K562 (cell line): ENCODE data around the genes PTPRE and MKI67.

- RAMPAGE, long total RNA, result no peak
- RRBS, result no CpG with 5 or more reads among the region's 1 CpG
PRO-cap:
- standard, result no peak
- CoPRO, capped RNA only, 2 experiments, result no peak in any of the 2 experiments
- CoPRO, capped and uncapped RNA, 2 experiments, result no peak in any of the 2 experiments
- CoPRO, uncapped RNA only, 2 experiments, result no peak in any of the 2 experiments
CAGE:
- cytosol, long polyA plus RNA, result no peak
- long polyA plus RNA, result no peak
- nucleolus, long total RNA, result no peak
- nucleus, long polyA plus RNA, result no peak
Observed at GRCh38 chr10:125851198-125851611, 27.9 kb downstream of the BCCIP start.

- RAMPAGE, long total RNA, result no peak
- RRBS, result no CpG with 5 or more reads among the region's 9 CpGs
PRO-cap:
- standard, result no peak
- CoPRO, capped RNA only, 2 experiments, result no peak in any of the 2 experiments
- CoPRO, capped and uncapped RNA, 2 experiments, result no peak in any of the 2 experiments
- CoPRO, uncapped RNA only, 2 experiments, result no peak in any of the 2 experiments
CAGE:
- cytosol, long polyA plus RNA, result no peak
- long polyA plus RNA, result no peak
- nucleolus, long total RNA, result no peak
- nucleus, long polyA plus RNA, result no peak
Observed at GRCh38 chr10:126240478-126241041, 147.7 kb downstream of the ADAM12 start.

- RAMPAGE, long total RNA, result no peak
- RRBS, result no CpG with 5 or more reads among the region's 7 CpGs
PRO-cap:
- standard, result no peak
- CoPRO, capped RNA only, 2 experiments, result no peak in any of the 2 experiments
- CoPRO, capped and uncapped RNA, 2 experiments, result no peak in any of the 2 experiments
- CoPRO, uncapped RNA only, 2 experiments, result no peak in any of the 2 experiments
CAGE:
- cytosol, long polyA plus RNA, result no peak
- long polyA plus RNA, result no peak
- nucleolus, long total RNA, result no peak
- nucleus, long polyA plus RNA, result no peak
Observed at GRCh38 chr10:127163448-127163929, 32.9 kb downstream of the INSYN2A start.

GRCh38 chr10:127196633-127196998 is 225 bp upstream of the INSYN2A start:
- RAMPAGE, long total RNA, result no peak
- RRBS, result 59% methylated on average over 10 of the region's 32 CpGs
PRO-cap:
- standard, result no peak
- CoPRO, capped RNA only, 2 experiments, result no peak in any of the 2 experiments
- CoPRO, capped and uncapped RNA, 2 experiments, result no peak in any of the 2 experiments
- CoPRO, uncapped RNA only, 2 experiments, result no peak in any of the 2 experiments
CAGE:
- cytosol, long polyA plus RNA, result no peak
- long polyA plus RNA, result no peak
- nucleolus, long total RNA, result no peak
- nucleus, long polyA plus RNA, result no peak

- RAMPAGE, long total RNA, result no peak
- RRBS, result no CpG with 5 or more reads among the region's 1 CpG
PRO-cap:
- standard, result no peak
- CoPRO, capped RNA only, 2 experiments, result no peak in any of the 2 experiments
- CoPRO, capped and uncapped RNA, 2 experiments, result no peak in any of the 2 experiments
- CoPRO, uncapped RNA only, 2 experiments, result no peak in any of the 2 experiments
CAGE:
- cytosol, long polyA plus RNA, result no peak
- long polyA plus RNA, result no peak
- nucleolus, long total RNA, result no peak
- nucleus, long polyA plus RNA, result no peak
Observed at GRCh38 chr10:127323707-127324024, 127.3 kb upstream of the INSYN2A start.

GRCh38 chr10:127734562-127735264 is 2.3 kb upstream of the FOXI2 start:
- RAMPAGE, long total RNA, result no peak
- RRBS, result no CpG with 5 or more reads among the region's 15 CpGs
PRO-cap:
- standard, result no peak
- CoPRO, capped RNA only, 2 experiments, result no peak in any of the 2 experiments
- CoPRO, capped and uncapped RNA, 2 experiments, result no peak in any of the 2 experiments
- CoPRO, uncapped RNA only, 2 experiments, result no peak in any of the 2 experiments
CAGE:
- cytosol, long polyA plus RNA, result no peak
- long polyA plus RNA, result no peak
- nucleolus, long total RNA, result no peak
- nucleus, long polyA plus RNA, result no peak

GRCh38 chr10:127735823-127736812 is 867 bp upstream of the FOXI2 start:
- RAMPAGE, long total RNA, result no peak
- RRBS, result 10% methylated on average over 4 of the region's 80 CpGs
PRO-cap:
- standard, result no peak
- CoPRO, capped RNA only, 2 experiments, result no peak in any of the 2 experiments
- CoPRO, capped and uncapped RNA, 2 experiments, result no peak in any of the 2 experiments
- CoPRO, uncapped RNA only, 2 experiments, result no peak in any of the 2 experiments
CAGE:
- cytosol, long polyA plus RNA, result no peak
- long polyA plus RNA, result no peak
- nucleolus, long total RNA, result no peak
- nucleus, long polyA plus RNA, result no peak

- RAMPAGE, long total RNA, result no peak
- RRBS, result 30% methylated on average over 51 of the region's 92 CpGs
PRO-cap:
- standard, result no peak
- CoPRO, capped RNA only, 2 experiments, result no peak in any of the 2 experiments
- CoPRO, capped and uncapped RNA, 2 experiments, result no peak in any of the 2 experiments
- CoPRO, uncapped RNA only, 2 experiments, result no peak in any of the 2 experiments
CAGE:
- cytosol, long polyA plus RNA, result no peak
- long polyA plus RNA, result no peak
- nucleolus, long total RNA, result no peak
- nucleus, long polyA plus RNA, result no peak
Observed at GRCh38 chr10:127906353-127907452, at the start of gene PTPRE. PTPRE (plus strand) TSS chr10:127907103.

DNA sequence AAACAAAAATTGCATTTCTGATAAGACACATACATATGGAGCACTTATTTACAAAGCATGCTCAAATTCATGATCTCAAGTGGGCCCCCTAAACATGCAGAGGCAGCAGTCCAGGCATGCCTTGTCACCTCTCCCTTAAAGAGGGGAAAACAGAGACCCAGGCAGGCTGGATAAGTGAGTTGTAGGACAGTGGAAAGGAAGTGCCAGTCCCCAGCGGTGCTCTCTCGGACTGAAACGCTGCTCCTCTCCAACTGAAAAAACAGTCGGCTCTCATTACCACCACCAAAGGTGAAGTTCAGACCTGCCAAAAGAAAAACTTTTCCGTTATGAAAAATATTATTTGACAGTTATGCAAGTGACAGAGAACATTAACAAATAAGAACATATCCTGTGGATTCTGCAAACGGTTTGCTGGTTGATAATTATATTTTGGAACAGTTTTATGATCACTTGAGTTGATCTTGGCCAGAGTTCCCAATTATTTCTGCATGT is 82.5 kb downstream of the PTPRE start:
- RAMPAGE, long total RNA, result no peak
- RRBS, result no CpG with 5 or more reads among the region's 6 CpGs
PRO-cap:
- standard, result no peak
- CoPRO, capped RNA only, 2 experiments, result no peak in any of the 2 experiments
- CoPRO, capped and uncapped RNA, 2 experiments, result no peak in any of the 2 experiments
- CoPRO, uncapped RNA only, 2 experiments, result no peak in any of the 2 experiments
CAGE:
- cytosol, long polyA plus RNA, result no peak
- long polyA plus RNA, result no peak
- nucleolus, long total RNA, result no peak
- nucleus, long polyA plus RNA, result no peak

- RAMPAGE, long total RNA, result no peak
- RRBS, result no CpG with 5 or more reads among the region's 1 CpG
PRO-cap:
- standard, result no peak
- CoPRO, capped RNA only, 2 experiments, result no peak in any of the 2 experiments
- CoPRO, capped and uncapped RNA, 2 experiments, result no peak in any of the 2 experiments
- CoPRO, uncapped RNA only, 2 experiments, result no peak in any of the 2 experiments
CAGE:
- cytosol, long polyA plus RNA, result no peak
- long polyA plus RNA, result no peak
- nucleolus, long total RNA, result no peak
- nucleus, long polyA plus RNA, result no peak
Observed at GRCh38 chr10:128057769-128058118, 68.5 kb downstream of the MKI67 start.

DNA sequence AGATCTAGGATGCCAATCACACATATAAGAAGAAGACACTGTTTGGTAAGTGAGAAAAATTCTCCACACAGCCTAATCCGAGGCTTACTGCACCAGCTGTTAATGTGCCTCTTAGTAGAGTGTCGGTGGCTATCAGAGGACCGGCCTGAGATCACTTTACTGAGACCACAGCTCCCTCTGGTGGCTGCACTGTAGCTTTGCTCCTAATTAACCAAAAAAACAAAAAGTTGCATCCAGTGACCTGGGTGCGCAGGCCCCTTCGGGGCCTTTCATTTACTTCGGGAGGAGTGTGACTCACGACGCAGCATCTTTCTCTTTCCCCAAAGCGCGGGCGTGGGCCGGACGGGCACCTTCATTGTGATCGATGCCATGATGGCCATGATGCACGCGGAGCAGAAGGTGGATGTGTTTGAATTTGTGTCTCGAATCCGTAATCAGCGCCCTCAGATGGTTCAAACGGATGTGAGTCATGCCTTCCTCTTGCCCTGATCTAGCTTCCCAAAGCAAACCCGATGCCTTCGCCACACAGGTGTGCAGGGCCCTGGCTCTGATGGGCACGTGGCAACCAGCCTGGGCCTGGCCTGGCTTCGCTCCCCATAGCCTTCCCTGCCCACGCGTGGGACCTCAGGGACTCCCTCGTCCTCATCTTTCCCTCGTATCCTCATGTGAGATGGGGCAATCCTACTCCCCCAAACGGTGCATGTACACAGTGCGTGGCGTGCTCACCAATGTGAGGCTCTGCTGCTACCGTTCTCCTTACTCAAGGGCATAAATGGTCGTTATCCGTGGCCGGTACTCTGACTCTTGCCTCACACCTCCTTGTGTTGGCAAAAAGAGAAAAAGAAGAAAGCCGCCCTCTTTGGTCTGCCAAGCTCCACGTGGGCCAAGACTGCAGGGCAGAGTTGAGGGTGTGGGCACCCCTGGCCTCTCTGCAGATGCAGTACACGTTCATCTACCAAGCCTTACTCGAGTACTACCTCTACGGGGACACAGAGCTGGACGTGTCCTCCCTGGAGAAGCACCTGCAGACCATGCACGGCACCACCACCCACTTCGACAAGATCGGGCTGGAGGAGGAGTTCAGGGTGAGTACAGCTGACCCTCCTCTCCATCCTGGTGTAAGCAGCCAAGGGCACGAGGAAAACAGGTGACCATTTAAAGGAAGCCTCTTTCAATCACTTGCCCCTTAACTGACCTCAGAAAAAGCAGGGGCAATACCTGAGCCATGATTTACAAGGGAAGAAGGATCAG is 56.4 kb downstream of the MKI67 start:
- RAMPAGE, long total RNA, result no peak
- RRBS, result no CpG with 5 or more reads among the region's 45 CpGs
PRO-cap:
- standard, result no peak
- CoPRO, capped RNA only, 2 experiments, result no peak in any of the 2 experiments
- CoPRO, capped and uncapped RNA, 2 experiments, result no peak in any of the 2 experiments
- CoPRO, uncapped RNA only, 2 experiments, result no peak in any of the 2 experiments
CAGE:
- cytosol, long polyA plus RNA, result no peak
- long polyA plus RNA, result no peak
- nucleolus, long total RNA, result no peak
- nucleus, long polyA plus RNA, result no peak

- RAMPAGE, long total RNA, result no peak
- RRBS, result no CpG with 5 or more reads among the region's 18 CpGs
PRO-cap:
- standard, result no peak
- CoPRO, capped RNA only, 2 experiments, result no peak in any of the 2 experiments
- CoPRO, capped and uncapped RNA, 2 experiments, result no peak in any of the 2 experiments
- CoPRO, uncapped RNA only, 2 experiments, result no peak in any of the 2 experiments
CAGE:
- cytosol, long polyA plus RNA, result no peak
- long polyA plus RNA, result no peak
- nucleolus, long total RNA, result no peak
- nucleus, long polyA plus RNA, result no peak
Observed at GRCh38 chr10:128125427-128125741, 839 bp downstream of the MKI67 start.

DNA sequence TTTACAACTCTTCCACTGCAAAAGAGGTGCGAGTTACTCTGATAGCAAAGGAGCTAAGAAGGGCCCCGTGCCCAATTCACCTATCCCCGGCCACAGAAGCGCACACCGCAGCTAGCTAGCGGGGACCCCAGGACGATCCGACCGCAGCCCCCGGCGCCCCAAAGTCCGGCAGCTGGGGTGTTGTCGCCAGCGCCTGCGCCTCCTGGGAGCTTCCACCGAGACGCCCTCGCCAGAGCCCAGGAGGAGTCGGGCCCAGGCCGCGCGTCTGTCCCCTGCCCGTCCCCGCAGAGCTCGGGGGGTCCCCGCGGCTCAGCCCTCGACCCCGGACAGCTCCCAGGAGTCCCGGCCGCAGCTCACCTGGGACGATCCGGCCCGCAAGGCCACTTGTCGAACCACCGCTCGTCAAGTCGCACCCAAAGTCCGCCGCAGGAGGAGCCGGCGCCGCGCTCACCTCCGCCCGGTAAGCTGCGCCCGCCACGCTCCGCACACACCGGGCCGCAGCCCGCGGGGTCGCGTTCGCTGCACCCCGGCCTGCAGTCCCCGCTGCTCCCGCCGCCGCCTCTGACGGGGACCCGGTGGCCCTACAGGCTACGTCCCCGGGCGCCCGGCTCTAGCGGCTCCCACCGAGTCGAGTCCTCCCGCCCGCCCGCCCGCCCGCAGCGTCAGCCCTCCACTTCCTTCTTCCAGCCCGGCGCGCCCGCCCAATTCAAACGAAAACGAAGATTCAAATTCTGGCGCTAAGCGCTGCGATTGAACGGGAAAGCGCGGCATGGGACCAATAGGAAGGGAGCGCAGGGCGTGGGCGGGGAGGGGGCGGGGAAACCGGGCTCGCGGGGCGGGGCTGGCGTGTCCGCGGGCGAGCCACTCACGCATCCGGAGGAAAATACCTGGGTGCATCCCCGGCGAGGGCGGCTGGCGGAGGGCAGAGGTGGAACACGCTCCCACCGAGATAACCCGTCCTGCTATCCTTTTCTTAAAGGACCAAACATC is at the start of gene MKI67:
MKI67 (minus strand) TSS at position 682 of the 990 bp plus-strand sequence.
- RAMPAGE, long total RNA, result no peak
- RRBS, result 2% methylated on average over 49 of the region's 110 CpGs
PRO-cap:
- standard, result unidirectional peak, minus-strand start at position 422 of the sequence; bidirectional peak, plus-strand start at position 896 of the sequence, minus-strand start at position 650 of the sequence
- CoPRO, capped RNA only, 2 experiments, result peak in 2 of 2 experiments; most common plus-strand start position 881 of the sequence (in 2); most common minus-strand start position 648 of the sequence (in 1)
- CoPRO, capped and uncapped RNA, 2 experiments, result peak in 1 of 2 experiments; most common plus-strand start position 868 of the sequence (in 1); most common minus-strand start position 683 of the sequence (in 1)
- CoPRO, uncapped RNA only, 2 experiments, result no peak in any of the 2 experiments
CAGE:
- cytosol, long polyA plus RNA, result no peak
- long polyA plus RNA, result start-site peak on the minus strand centred at position 662 of the sequence, 144 bp wide, 83 and 74 reads in 2 replicates
- nucleolus, long total RNA, result no peak
- nucleus, long polyA plus RNA, result start-site peak on the minus strand centred at position 652 of the sequence, 56 bp wide, 46 and 142 reads in 2 replicates

DNA sequence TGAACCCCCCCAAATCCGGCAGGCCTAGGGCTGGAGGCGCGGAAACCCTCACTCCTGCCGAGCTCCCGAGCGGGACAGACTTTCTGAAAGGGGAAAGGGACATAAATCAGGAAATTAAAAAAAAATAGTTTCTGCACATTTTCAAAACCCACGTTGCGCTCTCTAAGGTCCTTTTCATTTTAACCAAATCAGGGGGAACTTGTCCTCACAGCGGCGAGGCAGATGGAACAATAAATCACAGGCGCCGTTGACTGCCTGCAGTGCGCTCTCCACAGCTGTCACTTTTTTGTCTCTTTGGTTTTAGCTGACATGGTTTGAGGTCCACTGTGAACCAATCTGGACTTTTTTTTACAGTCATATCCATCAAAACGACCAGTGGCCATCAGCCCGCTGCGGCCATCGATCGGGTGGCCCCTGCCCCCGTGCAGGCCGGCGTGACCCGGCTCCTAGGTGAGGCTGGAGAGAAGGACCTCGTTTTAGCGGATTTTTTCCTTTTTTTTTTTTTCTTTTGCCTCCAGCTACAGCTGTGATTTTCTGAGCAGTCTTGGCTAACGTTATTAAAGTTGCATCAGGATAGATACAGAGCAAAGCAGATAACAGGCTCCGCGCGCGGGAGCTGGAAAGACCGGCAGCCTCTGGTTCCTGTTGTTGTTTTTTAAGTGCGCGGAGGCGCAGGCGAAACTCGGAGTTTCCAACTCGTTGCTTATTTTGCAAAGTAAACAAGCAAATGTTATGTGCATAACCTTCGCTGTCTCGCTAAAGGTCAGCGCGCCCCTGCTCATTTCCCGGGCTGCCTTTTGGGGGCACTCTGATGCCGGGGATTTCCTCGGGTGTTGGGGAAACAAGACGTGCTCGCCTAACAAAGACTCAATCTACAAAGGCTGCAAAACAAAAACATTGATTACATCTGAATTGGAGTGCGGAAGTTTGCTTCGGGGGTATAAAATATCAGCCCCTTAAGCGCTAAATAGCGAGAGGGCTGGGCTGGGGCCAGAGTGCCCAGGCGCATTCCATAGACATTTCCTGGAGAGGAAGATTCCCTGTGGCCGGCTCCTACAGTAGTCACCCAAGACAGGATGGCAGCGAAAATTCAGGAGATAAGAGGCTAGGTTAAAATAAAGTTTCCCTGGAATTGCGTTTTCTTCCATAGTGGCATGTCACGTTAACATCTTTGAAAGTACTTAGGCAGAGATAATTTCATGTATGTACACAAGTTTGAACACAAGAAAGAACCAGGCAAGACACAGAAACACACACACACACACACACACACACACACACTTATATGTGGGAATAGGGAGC is 414.9 kb upstream of the MKI67 start:
- RAMPAGE, long total RNA, result no peak
- RRBS, result 78% methylated on average over 1 of the region's 54 CpGs
PRO-cap:
- standard, result no peak
- CoPRO, capped RNA only, 2 experiments, result no peak in any of the 2 experiments
- CoPRO, capped and uncapped RNA, 2 experiments, result no peak in any of the 2 experiments
- CoPRO, uncapped RNA only, 2 experiments, result no peak in any of the 2 experiments
CAGE:
- cytosol, long polyA plus RNA, result no peak
- long polyA plus RNA, result no peak
- nucleolus, long total RNA, result no peak
- nucleus, long polyA plus RNA, result no peak

- RAMPAGE, long total RNA, result no peak
- RRBS, result no CpG with 5 or more reads among the region's 5 CpGs
PRO-cap:
- standard, result no peak
- CoPRO, capped RNA only, 2 experiments, result no peak in any of the 2 experiments
- CoPRO, capped and uncapped RNA, 2 experiments, result no peak in any of the 2 experiments
- CoPRO, uncapped RNA only, 2 experiments, result no peak in any of the 2 experiments
CAGE:
- cytosol, long polyA plus RNA, result no peak
- long polyA plus RNA, result no peak
- nucleolus, long total RNA, result no peak
- nucleus, long polyA plus RNA, result no peak
Observed at GRCh38 chr10:128883969-128884243, 583.1 kb upstream of the MGMT start.

DNA sequence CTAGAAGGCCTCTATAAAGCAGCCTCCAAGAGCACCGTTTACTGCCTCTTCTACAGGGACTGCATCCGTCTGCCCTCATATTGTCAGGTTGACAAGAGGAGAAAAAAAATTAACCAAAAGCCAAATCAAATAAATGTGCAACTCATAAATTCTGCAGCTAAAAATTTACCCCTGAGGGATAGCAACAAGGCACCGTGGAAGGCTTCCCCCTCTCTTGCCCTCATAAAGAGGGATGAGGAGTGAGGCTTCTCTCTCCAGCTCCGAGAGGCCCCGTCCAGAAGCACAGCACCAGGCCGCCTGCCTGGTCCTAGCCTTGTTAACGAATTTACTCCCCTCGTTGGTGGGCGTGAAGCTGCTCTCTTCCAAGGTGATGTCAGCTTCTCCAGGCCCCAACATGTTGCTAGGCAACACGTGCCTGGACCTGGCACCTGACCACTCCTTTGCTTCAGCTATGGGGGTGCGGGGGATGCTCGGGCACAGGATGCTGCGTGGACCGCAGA is 135.3 kb upstream of the MGMT start:
- RAMPAGE, long total RNA, result no peak
- RRBS, result no CpG with 5 or more reads among the region's 14 CpGs
PRO-cap:
- standard, result no peak
- CoPRO, capped RNA only, 2 experiments, result no peak in any of the 2 experiments
- CoPRO, capped and uncapped RNA, 2 experiments, result no peak in any of the 2 experiments
- CoPRO, uncapped RNA only, 2 experiments, result no peak in any of the 2 experiments
CAGE:
- cytosol, long polyA plus RNA, result no peak
- long polyA plus RNA, result no peak
- nucleolus, long total RNA, result no peak
- nucleus, long polyA plus RNA, result no peak

DNA sequence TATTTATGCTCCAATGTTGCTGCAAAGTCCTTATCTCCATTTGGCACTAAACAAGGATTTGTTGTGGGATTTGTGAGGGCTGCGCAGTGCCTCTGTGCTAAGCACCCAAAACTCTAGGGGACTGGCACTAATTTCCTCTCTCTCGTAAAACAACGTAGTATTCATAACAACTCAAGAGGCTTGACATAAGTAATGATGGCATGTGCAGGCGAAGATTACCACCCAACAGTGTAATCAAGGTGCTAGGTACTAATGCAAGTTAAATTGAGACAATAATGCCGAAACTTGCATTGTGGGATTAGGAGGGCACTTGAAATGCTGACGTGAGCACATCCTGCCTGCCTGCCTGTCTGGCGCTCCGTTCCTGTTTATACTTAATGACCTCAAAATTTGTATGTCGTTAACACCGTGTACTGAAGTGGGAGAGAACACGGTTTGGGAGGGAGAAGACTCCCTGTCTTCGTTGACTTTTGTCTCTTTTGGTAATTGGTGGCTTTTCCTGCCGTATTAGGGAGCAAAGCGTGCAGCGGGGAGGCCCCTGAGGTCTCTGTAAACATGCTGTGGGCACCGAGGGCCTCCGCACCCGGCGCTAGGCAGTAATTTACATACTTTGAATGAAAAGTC is 139.0 kb downstream of the MGMT start:
- RAMPAGE, long total RNA, result no peak
- RRBS, result no CpG with 5 or more reads among the region's 19 CpGs
PRO-cap:
- standard, result no peak
- CoPRO, capped RNA only, 2 experiments, result no peak in any of the 2 experiments
- CoPRO, capped and uncapped RNA, 2 experiments, result no peak in any of the 2 experiments
- CoPRO, uncapped RNA only, 2 experiments, result no peak in any of the 2 experiments
CAGE:
- cytosol, long polyA plus RNA, result no peak
- long polyA plus RNA, result no peak
- nucleolus, long total RNA, result no peak
- nucleus, long polyA plus RNA, result no peak

DNA sequence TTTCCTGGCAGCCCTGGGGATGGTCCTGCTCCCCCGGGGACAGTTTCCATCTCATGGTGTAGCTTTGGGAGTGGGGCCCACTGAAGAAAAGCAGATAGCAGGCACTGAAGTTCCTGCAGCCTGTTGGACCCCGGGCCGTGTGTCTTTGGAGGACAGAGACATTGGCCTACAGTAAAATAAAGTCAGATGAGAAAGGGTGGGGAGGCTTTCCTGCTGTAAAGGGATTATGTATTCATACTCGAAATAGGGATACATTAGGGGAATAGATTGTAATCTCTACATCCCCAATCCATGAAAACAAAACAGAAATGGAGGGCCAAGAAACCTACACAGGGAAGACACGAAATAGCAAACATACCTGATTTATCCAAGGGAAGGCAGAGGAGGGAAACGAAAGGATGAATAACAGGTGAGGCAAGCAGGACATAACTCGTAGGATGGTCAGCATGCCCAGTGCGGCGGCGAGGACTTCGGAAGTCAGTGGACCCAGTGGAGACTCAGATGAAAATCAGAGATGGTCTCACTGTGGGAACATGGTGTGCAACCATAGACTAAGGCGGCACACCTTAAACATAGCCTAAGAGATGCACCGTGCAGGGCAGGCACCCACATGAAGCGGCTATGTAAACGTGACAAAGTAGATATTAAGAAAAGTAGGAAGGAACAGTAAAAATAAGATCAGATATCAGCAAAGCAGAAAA is 157.4 kb downstream of the MGMT start:
- RAMPAGE, long total RNA, result no peak
- RRBS, result 0% methylated on average over 1 of the region's 15 CpGs
PRO-cap:
- standard, result no peak
- CoPRO, capped RNA only, 2 experiments, result no peak in any of the 2 experiments
- CoPRO, capped and uncapped RNA, 2 experiments, result no peak in any of the 2 experiments
- CoPRO, uncapped RNA only, 2 experiments, result no peak in any of the 2 experiments
CAGE:
- cytosol, long polyA plus RNA, result no peak
- long polyA plus RNA, result no peak
- nucleolus, long total RNA, result no peak
- nucleus, long polyA plus RNA, result no peak